Type B pancreatic cell (in vitro differentiated cells): Measurements from ENCODE around the gene BRD3.

DNA sequence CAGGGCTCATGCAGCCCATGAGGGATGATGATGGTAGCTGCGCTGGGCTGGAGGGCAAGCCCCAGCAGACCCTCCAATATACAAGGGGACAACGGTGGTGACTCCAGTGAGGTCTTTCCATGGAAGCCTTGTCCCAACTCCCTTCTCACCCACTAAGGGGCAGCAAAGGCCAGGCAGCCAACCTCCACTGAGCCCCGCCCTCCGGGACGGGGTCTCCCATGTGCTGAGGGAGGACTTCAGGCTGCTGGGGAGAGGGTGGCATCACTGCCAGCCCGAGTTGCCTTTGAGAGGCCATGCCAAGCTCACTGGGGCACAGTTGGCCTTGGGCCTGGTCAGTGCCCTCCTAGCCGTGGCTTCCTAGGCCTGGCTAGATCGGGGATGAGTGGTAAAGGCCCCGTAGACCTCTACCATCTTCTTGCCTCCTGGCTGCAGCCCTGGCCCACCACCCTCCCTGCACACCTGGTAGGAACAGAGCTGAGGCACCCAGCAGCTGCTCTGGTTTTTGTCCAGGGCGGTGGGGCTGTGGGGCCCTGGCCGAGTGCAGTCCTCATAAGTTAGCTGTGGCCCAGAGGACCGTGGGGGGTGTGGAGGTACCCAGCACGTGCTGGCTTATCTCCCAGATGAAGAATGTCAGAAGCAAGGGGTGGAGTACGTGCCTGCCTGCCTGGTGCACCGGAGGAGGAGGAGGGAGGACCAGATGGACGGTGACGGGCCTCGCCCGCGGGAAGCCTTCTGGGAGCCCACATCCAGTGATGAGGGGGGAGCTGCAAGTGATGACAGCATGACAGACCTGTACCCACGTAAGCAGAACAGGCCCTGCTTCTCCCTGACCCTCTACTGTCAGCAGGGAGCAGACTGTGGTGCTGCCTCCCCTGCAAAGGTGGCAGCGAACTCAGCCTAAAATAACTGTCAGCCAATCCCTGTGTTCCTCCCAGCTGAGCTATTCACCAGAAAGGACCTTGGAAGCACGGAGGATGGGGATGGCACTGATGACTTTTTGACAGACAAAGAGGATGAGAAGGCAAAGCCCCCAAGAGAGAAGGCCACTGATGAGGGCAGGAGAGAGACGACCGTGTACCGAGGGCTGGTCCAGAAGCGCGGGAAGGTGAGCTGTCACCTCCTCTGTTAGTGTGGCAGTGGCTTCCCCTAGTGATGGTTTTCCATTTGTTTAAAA lies 3.4 kb downstream of the SURF2 start:
- PRO-cap = no peak

- PRO-cap = no peak
Observed at GRCh38 chr9:133364713-133365366, 8.5 kb downstream of the SURF2 start.

GRCh38 chr9:133427766-133428154 lies 5.6 kb downstream of the ADAMTS13 start:
- PRO-cap = no peak

DNA sequence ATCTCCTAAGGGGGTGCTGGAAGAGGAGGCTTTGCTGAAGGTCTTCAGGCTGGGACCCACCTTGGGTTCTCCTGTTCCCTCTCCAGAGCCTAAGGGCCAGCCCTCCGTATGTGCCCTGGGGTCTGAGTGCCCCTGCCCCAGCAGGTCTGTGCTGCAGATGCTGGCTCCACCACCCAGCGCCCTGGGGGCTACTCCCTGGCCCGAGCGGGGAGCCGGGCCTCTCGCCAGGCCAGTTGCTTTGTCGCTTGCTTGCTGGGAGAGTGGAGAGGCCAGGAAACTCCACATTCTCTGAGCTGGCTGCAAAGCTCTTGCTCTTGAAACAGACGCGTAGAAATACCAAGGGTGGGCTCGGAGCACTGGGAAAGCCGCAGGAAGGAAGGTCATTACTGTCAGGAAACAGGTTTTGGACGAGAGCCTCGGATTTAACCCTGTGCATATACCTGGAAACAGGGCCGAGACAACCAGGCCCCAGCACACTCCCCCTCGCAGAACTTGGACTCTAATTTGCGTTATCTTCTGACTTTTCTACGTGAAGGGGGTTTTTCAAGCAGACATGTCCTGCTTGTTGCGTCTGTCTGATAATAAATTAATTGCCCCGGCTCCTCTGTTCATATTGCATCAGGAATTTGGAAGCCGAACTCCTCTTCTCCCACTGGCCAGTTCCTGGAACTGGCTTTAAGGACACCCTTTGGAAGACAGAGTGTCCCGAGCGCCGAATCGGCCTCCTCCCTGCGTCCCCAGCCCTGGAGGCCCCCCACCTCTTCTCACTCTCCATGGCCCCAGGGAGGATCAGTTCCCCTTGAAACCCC lies 11.1 kb downstream of the ADAMTSL2 start:
- PRO-cap = no peak

GRCh38 chr9:133576843-133577400 lies 32.3 kb downstream of the FAM163B start:
- PRO-cap = no peak

DNA sequence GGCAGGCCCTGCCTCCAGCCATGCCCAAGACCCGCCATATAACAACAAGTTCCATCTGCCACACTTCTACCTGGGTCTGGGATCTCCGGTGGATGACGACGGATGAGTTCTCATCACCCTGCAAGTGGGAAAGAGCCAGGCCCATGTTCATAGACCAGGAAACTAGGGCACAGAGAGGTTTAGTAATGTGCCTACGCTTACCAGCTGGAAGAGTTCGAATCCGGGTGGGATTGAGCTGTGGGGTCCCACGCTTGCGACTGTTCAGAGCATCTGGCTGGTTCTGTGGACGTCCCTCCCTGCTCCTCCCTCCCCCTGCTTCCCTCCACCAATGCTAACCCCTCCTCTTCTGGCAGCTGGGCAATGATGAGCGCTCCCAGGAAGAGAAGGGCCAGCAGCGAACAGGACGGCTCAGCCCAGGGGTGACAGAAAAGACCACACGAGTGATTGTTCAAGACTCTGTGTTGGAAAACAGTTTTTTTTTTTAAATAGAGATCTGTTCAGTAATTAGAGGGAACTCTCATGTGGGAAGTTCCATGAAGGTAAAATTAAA lies 7.0 kb downstream of the FAM163B start:
- PRO-cap = no peak

DNA sequence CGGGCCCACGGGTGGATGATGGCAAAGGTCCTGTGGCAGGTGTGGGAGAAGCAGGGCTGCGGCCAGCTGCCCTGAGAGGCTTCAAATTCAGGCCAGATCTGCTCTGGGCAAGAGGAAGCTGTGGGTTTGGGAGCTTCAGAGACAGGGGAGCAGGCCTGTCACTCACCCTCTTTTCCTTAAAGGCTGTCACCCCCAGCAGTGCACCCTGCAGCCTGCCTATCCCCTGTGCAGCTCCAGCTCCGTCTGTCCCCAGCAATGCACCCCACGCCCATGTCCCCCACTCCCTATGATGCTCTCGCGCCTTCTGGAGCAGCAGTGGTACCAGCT lies 763 bp upstream of the DBH start:
- PRO-cap = no peak

- PRO-cap = no peak
Observed at GRCh38 chr9:133759360-133760171, 21.4 kb upstream of the SARDH start.

DNA sequence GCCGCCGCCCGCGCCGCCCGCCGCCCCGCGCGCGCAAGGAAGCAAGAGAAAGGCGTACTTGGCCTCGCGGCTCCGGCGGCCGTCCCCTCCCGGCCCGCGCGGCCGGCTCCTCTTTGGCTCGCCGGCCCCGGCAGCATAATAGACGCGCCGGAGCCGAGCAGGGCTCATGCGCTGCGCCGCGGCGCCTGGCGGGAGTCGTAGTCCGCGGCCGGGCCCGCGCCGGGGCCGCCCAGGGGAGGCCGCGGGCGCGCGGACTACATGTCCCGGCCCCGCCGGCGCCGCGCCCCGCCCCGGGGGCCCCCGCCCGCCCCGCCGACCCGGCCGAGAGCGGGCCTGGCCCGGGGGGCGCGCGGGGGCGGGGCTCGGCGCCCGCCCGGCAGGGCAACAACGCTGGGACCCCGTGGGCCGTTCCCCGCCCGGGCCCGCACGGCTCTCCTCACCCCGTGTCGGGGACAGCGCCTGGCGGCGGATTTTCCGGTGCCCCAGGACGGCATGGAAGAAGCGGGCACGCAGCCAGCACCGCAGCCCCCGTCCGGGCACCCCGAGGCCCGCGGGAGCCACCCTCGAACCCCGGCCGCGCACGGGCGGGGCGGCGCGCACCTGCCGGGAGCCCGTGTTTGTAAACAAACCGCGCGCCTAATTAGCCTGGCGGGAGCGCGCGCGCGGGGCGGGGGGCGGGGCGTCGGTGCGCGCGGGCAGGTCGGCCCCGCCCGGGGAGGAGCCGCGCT lies at the start of gene BRD3:
TSS of gene BRD3 (minus strand) at position 140 of the 728 bp plus-strand sequence.
- PRO-cap = bidirectional peak, plus-strand start at position 439 of the sequence, minus-strand start at position 113 of the sequence

DNA sequence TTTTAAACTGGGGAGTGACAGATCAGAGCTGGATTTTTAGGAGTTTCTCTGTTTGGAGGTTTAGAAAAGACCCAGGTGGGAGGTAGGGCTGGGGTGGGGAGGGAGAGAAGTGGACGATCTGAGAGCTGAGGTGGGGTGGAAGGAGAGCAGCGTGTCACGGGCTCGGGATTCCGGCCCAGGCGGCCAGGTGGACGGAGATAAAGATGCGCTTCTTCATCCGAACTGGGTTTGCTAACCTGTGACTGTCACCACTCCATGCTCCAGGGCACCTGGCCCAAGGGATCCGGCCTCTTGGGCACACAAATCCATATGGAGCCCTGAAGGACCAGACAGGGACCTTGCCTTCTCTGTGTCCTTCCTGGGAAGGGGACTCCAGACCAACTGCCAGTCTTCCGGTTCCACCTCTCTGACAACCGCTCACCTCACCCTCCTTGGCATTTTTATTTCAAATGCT lies 1.2 kb upstream of the WDR5 start:
- PRO-cap = no peak

DNA sequence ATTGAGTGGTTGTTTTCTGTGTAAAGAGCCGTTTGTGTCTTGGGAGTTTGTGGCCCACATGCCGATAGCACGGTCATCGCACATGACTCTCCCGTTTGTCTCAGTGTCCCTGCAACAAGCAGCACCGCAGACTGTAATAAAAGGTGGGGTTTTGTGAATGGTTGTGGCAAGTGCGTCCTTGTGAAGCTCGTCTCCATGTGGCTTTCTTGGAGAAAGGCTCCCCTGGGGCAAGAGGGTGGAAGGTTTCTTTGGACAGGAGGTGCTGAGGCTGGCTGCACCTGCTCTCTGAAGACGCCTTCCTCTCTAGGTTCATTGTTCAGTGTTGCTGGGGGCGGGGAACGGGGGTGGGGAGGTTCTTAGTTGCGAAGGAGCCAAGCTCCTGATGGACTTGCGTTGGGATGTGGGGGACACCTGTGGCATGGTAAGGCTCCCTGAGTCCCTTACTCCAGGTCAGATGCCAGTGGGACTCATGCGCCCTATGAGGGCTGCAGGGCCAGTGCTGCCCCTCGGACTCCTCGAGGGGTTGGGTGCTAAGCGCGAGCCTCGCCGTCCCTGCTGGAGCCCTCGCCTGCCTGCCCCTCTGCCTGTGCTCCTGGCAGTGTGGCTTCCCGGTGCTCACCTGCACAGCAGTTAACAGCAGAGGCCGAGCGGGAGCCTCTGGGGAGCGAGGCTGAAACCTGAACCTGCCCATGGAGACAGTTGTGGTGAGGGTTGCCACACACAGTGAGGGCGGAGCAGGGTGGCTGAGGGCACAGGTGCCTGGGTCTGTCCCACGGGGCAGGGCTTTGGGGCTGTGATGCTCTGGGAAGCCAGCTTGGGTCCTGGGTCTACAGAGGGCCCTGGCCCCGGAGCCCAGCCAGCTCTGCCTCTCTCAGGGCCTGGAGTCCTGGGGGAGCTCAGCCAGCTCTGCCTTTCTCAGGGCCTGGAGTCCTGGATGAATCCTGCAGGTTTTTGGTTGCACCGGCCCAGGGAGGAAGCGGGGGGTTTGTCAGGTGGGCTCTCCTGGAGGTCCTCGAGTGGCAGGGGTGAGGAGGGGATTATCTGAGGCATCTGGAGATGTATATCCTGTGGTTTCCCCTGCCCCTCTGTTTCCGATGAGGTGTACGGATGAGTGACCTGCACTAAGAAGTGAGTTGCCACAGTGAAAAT lies 23.0 kb downstream of the WDR5 start:
- PRO-cap = no peak

DNA sequence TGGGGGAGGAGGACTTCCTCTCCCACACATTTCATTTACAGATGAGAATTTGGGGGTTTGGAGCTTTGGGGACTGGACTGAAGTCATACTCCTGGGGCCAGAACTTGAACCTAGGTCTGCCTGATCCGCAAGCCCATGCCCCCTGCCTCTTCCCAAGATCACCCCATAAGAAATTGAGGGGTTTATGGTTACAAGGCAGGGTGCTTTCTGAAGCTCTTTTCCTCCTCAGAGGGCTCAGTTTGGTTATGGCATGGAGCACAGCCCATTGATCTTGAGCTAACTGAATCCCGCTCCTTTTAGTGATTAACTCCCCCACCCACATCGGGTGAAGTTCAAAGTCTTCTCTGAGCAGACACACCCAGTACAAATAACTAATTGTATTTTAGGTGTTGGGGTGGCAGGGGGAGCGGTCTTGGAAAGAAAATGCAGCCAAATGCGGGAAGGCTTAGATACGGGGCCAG lies 18.7 kb upstream of the RXRA start:
- PRO-cap = no peak

DNA sequence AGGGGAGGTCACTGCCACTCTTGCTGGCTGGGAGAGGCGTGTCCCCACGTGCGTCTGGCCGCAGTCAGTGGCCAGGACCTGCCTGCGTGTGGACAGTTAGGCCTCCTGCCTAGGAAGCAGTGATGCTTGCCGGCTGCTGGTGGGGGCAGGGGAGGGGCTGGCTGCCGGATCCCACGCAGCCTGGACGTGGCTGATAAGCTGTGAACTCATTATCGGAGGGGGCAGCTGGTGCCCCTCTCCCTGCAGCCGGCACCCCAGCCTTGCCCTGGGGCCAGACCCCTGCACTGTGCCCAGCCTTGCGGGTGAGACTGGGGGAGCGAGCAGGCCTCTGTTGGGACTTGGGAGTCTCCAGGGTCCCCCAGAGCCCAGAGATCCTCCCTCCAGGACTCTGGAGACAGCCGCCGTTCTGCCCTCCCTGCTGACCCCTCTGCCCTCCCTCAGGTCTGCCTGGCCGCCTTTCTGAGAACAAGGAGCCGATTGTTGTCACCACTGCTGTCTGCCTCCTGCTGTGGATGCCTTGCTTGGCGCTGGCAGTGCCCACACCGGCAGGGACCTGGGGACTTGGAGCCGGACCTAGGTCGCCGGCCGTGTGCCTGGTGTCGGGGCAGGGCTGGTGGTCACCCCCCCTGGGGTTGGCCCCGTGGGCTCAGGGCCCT lies 12.4 kb downstream of the RXRA start:
- PRO-cap = no peak

DNA sequence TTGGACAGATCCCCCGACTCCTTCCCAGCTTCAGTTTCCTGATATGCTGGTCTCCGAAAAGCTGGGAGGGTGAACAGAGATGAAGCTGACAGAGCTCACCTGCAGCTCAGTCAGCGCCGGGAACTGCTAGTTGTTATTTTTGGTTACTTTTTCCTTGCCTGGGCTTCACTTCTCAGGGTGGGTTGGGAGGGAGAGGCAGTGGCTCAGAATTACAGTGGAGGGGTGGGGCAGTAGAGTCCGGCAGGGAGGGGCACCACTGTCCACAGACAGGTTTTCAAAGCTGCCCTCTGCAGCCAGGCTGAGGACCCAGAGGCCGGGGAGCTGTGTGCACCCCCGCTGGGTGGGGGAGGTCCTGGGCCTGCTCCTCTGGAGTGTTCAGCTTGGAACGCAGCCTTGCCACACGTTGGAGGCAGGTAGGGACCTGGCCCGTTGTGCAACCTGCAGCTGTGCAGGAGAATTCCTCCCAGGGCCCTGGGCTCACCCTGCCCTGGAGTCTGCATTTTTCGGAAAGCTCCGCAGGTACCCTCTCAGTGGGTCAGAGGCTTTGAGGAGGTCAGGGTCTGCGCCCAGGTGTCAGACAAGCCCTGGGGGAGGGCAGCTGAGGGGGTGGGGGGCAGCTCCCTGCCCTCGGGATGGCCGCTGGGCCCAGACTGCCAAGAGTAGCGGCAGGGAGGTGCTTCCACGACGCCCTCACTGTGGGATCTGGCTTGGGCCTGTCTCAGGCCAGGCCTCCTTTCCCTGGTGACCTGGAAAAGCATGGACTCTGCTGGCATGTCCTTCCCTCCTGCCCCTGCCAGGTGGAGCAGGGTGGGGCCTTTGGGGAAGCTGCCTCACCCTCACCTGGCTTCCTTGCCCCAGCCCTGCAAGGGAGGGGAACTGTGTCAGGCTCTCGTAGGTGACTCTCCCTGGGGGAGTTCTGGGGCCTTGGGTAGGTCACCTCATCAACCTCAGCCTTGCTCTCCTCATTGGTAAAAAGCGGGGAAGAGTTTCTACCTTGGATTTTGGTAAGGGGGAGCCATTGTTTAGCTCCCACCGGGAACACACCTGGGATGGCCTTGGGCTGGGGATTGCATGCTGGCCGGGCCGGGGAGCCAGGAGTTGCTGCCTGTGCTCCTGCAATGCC lies 29.5 kb downstream of the RXRA start:
- PRO-cap = no peak

- PRO-cap = no peak
Observed at GRCh38 chr9:134373479-134373673, 47.1 kb downstream of the RXRA start.

GRCh38 chr9:134419344-134420112 lies 93.3 kb downstream of the RXRA start:
- PRO-cap = no peak

DNA sequence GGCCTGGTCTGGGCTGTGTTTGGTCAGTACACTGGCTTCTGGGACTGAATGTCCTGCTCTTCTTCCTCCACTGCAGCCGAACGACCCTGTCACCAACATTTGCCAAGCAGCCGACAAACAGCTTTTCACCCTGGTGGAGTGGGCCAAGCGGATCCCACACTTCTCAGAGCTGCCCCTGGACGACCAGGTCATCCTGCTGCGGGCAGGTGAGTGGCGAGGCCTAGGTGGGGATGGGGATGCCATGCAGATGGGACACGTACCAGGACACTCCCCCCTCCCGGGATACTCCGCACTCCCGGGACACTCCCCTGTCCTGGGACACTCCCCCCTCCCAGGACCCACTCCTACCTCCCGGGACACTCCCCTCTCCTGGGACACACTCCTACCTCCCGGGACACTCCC lies 95.3 kb downstream of the RXRA start:
- PRO-cap = unidirectional peak, plus-strand start at position 123 of the sequence

GRCh38 chr9:134425321-134425630 lies 99.0 kb downstream of the RXRA start:
- PRO-cap = no peak

GRCh38 chr9:134428968-134429579 lies 102.8 kb downstream of the RXRA start:
- PRO-cap = no peak

DNA sequence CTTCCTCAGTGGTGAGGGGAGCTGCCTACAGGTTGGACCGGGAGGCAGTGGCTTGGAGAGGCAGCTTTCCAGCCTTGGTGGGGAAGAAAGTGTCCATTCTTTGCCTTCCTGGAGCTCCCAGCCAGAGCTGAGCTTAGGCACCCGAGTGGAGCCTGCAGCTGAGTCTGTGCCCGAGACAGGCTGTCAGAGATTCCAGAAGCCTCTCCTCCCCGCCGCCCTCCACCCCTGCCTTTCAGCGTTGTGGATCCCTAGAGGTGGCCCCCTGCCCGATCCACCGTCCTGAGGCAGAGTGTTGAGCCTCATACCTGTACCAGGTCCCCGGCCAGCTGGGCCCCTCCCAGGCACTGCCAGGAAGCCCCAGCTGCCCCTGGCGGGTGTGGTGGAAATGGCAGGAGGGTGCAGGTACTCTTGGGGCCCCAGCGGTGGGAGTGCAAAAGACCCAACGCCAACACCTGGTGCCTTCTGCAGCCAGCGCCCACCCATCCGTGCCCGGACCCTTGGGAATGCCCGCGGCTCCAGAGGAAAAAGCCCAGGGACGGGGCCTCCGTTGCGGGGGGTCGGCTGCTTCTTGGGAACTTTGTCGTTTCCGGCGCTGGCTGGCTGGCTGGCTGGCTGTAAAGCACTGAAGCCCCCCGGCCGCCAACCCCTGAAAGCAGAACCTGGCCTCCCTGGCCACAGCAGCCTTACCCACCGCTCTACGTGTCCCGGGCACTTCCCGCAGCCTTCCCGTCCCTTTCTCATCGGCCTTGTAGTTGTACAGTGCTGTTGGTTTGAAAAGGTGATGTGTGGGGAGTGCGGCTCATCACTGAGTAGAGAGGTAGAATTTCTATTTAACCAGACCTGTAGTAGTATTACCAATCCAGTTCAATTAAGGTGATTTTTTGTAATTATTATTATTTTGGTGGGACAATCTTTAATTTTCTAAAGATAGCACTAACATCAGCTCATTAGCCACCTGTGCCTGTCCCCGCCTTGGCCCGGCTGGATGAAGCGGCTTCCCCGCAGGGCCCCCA lies 112.3 kb downstream of the RXRA start:
- PRO-cap = no peak